Measurements from ENCODE around the genes FNDC1, WTAP and SLC22A1.

DNA sequence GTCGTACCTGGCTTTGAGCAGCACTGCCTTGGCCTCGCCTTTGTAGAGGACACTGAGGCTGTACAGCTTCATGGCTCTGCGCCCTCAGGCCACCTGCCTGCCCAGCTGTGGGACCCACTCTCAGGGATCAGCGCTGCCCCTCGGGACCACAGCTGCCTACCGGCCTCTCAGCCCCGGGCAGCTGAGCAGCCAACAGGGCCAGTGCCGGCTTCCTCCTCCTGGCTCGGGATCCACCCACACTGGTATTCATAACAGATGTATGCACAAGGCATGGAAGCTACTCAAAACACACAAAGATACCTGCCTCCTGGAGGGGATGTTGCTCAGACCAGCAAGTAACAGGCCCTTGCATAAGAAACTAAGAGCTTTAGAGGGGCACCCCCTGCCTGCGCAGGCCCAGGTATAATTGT lies 77.9 kb downstream of the RSPH3 start:
- PRO-cap, result no peak
- RAMPAGE, long total RNA, 2 experiments, result no peak in any of the 2 experiments

GRCh38 chr6:158923808-158924588 lies 76.0 kb downstream of the RSPH3 start:
- PRO-cap, result no peak
- RAMPAGE, long total RNA, 2 experiments, result no peak in any of the 2 experiments

DNA sequence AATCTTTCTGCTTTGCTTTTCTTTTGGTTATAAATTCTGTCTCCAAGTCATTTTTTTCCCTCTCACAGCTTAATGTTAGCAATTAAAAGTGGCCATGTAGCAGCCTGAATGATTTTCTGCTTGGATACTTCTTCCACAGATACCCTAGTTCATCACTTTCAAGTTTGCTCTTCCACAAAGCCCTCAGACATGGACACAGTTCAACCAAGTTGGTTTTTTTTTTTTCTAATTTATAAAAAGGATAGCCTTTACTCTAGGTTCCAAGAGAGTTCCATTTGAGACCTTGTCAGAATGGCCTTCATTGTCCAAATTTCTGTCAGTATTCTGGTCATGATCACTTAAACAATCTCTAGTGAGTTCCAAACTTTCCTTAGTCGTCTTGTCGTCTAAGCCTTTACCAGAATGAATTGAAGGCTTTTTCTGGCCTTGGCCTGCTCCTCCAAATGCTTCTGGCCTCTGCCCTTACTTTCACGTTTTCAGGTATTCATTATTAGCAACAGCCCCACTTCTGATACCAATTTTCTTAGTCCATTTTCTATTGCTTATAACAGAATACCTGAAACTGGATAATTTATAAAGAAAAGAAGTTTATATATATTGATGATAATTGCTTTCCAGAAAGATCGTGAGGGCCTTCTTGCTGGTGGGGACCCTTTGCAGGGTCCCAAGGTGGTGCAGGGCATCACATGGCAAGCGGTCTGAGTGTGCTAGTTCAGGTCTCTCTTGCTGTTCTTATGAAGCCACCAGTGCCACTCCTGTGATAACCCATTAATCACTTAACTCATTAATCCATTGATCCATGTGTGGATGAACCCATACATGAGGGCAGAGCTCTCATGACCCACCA lies 39.8 kb downstream of the RSPH3 start:
- PRO-cap, result no peak
- RAMPAGE, long total RNA, 2 experiments, result no peak in any of the 2 experiments

- PRO-cap, result no peak
- RAMPAGE, long total RNA, 2 experiments, result no peak in any of the 2 experiments
Measured at GRCh38 chr6:159042047-159043076, 2.4 kb downstream of the TAGAP start.

- PRO-cap, result no peak
- RAMPAGE, long total RNA, 2 experiments, result no peak in any of the 2 experiments
Measured at GRCh38 chr6:159043255-159043875, 1.4 kb downstream of the TAGAP start.

DNA sequence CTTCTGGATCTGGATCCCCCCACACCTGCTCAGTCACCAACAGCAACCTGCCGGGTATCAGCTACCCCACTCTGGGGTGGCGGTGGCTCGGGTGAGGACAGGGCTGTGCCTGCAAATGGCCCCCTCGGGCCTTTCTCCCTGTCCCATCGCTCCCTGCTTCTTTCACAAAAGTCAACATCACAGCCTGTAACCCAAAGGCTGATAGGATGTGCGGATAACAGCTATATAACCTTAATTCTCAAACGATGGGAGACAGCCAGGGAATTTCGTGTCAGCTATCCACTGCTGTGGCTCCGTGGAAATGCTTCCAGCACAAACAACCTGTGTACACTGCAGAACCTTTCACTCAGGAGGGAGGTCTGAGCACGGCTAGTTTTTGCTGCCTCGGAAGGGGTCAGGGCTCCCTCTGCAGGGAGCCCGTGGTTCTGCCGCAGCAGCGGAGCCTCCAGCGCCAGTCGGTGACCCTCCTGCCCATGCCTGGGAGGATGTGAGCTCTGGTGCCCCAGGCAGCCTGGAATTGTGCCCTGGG lies 59.2 kb upstream of the TAGAP start:
- PRO-cap, result no peak
- RAMPAGE, long total RNA, 2 experiments, result no peak in any of the 2 experiments

GRCh38 chr6:159168336-159169565 lies at the start of gene FNDC1:
Gene FNDC1, plus strand, starts transcription at chr6:159169400.
- PRO-cap, result no peak
- RAMPAGE, long total RNA, 2 experiments, result no peak in any of the 2 experiments

DNA sequence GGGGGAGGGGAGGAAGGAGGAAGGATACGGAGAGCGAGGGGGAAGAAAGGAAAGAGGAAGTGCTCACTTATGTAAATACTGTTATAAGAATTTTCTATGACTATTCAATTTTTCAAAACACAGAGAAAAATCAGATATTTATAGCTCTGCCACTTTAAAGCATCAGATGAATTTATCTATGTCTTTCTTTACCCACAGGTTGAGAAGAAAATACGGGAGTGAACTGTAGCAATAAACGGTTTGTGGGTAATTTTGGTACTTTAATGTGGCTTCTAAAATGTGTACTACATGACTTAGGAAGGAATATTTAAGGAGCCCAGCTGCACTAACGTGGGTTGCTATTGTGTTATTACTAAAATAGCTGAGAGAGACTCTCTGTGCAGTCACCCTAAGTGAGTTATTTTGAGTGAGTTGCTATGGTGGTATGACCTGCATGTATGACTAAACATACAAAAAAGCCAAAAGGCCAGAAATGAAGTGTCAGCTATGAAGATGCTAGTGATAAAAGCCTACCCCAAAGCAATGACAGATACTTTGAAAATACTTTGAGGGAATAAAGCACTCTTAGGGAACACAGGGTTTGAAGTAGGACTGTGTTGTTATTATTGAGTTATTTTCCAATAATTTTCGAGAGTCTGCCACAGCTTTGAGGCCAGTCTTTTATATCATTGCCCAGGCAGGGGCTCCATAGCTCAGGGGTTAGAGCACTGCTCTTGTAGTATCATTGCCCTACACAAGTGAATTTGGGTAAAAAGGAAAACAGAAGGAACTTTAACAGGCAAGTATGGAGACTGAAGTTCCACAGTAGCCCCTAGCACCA lies 225.3 kb downstream of the SOD2 start:
- PRO-cap, result no peak
- RAMPAGE, long total RNA, 2 experiments, result no peak in any of the 2 experiments

- PRO-cap, result no peak
- RAMPAGE, long total RNA, 2 experiments, result no peak in any of the 2 experiments
Measured at GRCh38 chr6:159490687-159490995, 202.4 kb downstream of the SOD2 start.

DNA sequence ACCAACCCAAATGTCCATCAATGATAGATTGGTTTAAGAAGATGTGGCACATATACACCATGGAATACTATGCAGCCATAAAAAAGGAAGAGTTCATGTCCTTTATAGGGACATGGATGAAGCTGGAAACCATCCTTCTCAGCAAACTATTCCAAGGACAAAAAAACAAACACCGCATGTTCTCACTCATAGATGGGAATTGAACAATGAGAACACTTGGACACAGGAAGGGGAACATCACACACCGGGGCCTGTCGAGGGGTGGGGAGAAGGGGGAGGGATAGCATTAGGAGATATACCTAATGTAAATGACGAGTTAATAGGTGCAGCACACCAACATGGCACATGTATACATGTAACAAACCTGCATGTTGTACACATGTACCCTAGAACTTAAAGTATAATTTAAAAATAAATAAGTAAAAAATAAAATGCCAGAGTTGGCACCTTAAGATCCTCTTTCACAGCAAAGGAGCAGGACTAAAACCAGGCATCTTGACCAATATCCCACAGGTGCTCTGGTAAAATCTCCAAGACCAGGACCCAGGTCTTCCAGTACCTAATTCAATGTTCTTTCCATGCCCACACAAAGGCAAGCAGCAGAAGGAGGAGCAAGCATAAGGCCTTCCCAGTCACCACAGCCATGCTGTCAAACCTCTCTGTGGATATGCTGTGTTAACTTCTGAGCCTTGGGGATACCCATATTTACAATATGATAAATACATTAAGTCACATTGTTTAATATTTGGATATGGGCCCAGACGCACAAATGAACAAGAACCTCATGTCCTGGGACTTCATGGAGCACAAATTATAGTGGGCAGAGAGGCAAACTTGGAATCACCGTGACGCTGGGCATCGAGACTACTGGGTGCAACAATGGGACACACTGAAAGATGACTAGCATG lies 16.4 kb downstream of the SOD2 start:
- PRO-cap, result no peak
- RAMPAGE, long total RNA, 2 experiments, result no peak in any of the 2 experiments

DNA sequence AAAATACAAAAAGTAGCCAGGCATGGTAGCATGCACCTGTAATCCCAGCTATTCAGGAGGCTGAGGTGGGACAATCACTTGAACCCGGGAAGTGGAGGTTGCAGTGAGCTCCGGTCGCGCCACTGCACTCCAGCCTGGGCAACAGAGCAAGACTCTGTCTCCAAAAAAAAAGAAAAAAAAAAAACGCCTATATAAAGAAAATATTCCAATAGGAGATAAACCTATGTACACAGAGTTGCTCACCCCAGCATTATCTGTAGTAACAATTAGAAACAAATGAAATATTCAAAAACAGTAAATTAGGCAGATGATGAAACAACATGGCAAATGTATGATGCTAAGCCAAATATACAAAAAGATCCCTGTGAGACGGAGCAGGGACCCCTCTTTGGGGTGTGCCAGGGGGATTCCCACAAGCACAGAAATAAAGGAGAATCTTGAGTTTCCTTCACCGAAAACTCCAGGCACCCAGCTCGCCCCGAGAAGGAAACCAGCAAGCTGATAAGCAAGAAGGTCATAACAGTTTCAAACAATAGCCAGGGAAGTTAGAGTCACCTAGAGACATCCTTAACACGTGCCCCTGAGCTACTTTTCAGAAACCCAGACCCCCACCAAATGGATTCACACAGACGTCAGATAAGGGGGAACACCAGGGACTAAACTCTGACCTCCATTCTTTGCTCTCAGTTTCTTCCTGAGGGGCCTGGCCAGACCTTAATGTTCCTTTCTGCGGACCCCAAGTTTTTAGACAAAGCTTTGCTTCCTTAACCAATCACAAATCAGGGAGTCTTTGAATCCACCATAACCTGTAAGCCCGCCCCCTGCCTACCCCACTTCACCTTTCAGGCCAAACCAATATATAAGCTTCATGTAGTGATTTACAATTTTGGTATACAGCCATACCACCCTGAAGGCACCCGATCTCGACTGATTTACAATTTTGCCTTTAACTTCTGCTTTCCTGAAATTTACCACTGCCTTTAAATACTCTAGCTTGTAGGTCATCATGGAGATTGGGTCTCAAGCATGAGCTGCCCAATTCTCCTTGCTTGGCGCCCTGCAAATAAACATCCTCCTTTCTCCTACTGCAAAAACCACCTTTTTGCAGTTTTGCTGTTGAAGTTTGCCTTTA lies 11.9 kb downstream of the SOD2 start:
- PRO-cap, result no peak
- RAMPAGE, long total RNA, 2 experiments, result no peak in any of the 2 experiments

GRCh38 chr6:159690059-159690807 lies 2.8 kb downstream of the SOD2 start:
- PRO-cap, result no peak
- RAMPAGE, long total RNA, 2 experiments, result no peak in any of the 2 experiments

GRCh38 chr6:159690942-159691814 lies 1.9 kb downstream of the SOD2 start:
- PRO-cap, result bidirectional peak, plus-strand start at chr6:159691415, minus-strand start at chr6:159691348
- RAMPAGE, long total RNA, 2 experiments, result no peak in any of the 2 experiments

- PRO-cap, result unidirectional peak, minus-strand start at chr6:159716331
- RAMPAGE, long total RNA, 2 experiments, result no peak in any of the 2 experiments
Measured at GRCh38 chr6:159715927-159716764, 11.2 kb upstream of the WTAP start.

- PRO-cap, result no peak
- RAMPAGE, long total RNA, 2 experiments, result no peak in any of the 2 experiments
Measured at GRCh38 chr6:159726116-159726451, 1.2 kb upstream of the WTAP start.

- PRO-cap, result bidirectional peak, plus-strand start at chr6:159727575, minus-strand start at chr6:159727441
- RAMPAGE, long total RNA, 2 experiments, result no peak in any of the 2 experiments
Measured at GRCh38 chr6:159727481-159728617, at the start of gene WTAP. Gene WTAP, plus strand, starts transcription at chr6:159727506.

GRCh38 chr6:160032284-160032768 lies 63.4 kb downstream of the IGF2R start:
- PRO-cap, result no peak
- RAMPAGE, long total RNA, 2 experiments, result no peak in any of the 2 experiments

DNA sequence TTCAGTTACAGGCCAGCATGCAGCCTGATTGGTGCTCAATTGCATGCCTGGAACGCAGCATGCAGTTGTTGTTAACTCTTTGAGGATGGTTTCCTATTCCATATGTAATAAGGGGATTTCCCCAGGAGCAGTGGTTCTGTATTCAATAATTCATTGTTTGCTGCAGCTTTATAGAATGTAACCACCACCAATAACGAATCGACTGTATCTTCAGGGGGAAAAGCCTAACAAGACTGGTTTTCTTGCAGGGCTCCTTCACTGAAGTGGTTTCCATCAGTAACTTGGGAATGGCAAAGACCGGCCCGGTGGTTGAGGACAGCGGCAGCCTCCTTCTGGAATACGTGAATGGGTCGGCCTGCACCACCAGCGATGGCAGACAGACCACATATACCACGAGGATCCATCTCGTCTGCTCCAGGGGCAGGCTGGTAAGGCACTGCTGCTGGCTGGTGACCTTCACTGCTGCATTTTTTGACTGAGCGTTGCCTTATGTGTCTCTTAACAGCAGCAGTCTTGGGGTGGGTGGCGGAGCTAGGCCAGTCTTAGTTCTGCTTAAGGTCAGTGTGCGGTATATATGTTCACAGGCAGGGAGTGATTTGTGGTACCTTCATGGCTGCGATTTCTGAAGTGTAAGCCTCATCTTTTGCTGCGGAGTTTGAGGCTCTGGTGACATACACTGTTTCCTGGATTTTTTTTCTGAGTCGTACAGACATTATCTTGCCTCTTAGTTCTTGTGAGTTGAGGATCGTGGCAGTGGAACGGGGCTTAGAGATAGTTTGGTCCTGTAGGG lies 71.2 kb upstream of the SLC22A1 start:
- PRO-cap, result no peak
- RAMPAGE, long total RNA, 2 experiments, result no peak in any of the 2 experiments

- PRO-cap, result no peak
- RAMPAGE, long total RNA, 2 experiments, result no peak in any of the 2 experiments
Measured at GRCh38 chr6:160079191-160080242, 42.1 kb upstream of the SLC22A1 start.

- PRO-cap, result no peak
- RAMPAGE, long total RNA, 2 experiments, result no peak in any of the 2 experiments
Measured at GRCh38 chr6:160121426-160122424, at the start of gene SLC22A1. Gene SLC22A1, plus strand, starts transcription at chr6:160121815.

Measured in right atrium auricular region (tissue), 2 donors.